Measurements from ENCODE around the gene CIT.

GRCh38 chr12:118160017-118160463, 24.1 kb downstream of the PEBP1 start:
- PRO-cap, 2 experiments = no peak in any of the 2 experiments
- RAMPAGE, long total RNA, 5 experiments = no peak in any of the 5 experiments

DNA sequence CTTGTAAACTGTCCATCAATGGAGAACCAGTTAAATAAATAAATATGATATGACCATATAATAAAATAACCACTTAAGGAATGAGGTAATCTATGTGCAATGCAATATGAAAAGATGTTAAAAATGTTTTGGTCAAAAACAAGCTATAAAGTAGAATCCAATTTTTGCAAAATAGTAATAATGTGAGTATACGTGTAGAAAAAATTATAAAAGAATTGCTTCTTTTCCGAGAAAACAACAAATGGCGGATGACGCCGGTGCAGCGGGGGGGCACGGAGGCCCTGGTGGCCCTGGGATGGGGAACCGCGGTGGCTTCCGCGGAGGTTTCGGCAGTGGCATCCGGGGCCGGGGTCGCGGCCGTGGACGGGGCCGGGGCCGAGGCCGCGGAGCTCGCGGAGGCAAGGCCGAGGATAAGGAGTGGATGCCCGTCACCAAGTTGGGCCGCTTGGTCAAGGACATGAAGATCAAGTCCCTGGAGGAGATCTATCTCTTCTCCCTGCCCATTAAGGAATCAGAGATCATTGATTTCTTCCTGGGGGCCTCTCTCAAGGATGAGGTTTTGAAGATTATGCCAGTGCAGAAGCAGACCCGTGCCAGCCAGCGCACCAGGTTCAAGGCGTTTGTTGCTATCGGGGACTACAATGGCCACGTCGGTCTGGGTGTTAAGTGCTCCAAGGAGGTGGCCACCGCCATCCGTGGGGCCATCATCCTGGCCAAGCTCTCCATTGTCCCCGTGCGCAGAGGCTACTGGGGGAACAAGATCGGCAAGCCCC, 110.1 kb downstream of the PEBP1 start:
- PRO-cap, 2 experiments = no peak in any of the 2 experiments
- RAMPAGE, long total RNA, 5 experiments = start-site peak on the plus strand in 2 of 5 experiments, centred at positions 242 to 456 of the sequence, 15 to 139 reads per replicate

GRCh38 chr12:118357149-118358124, 15.3 kb downstream of the TAOK3 start:
- PRO-cap, 2 experiments = no peak in any of the 2 experiments
- RAMPAGE, long total RNA, 5 experiments = no peak in any of the 5 experiments

- PRO-cap, 2 experiments = no peak in any of the 2 experiments
- RAMPAGE, long total RNA, 5 experiments = no peak in any of the 5 experiments
Observed at GRCh38 chr12:118359502-118359965, 13.2 kb downstream of the TAOK3 start.

GRCh38 chr12:118537343-118538152, 161.2 kb downstream of the SUDS3 start:
- PRO-cap, 2 experiments = no peak in any of the 2 experiments
- RAMPAGE, long total RNA, 5 experiments = no peak in any of the 5 experiments

GRCh38 chr12:118548376-118548788, 172.0 kb downstream of the SUDS3 start:
- PRO-cap, 2 experiments = no peak in any of the 2 experiments
- RAMPAGE, long total RNA, 5 experiments = no peak in any of the 5 experiments

- PRO-cap, 2 experiments = no peak in any of the 2 experiments
- RAMPAGE, long total RNA, 5 experiments = no peak in any of the 5 experiments
Observed at GRCh38 chr12:118980113-118980951, 1.0 kb upstream of the SRRM4 start.

GRCh38 chr12:119008523-119009603, 27.5 kb downstream of the SRRM4 start:
- PRO-cap, 2 experiments = no peak in any of the 2 experiments
- RAMPAGE, long total RNA, 5 experiments = no peak in any of the 5 experiments

DNA sequence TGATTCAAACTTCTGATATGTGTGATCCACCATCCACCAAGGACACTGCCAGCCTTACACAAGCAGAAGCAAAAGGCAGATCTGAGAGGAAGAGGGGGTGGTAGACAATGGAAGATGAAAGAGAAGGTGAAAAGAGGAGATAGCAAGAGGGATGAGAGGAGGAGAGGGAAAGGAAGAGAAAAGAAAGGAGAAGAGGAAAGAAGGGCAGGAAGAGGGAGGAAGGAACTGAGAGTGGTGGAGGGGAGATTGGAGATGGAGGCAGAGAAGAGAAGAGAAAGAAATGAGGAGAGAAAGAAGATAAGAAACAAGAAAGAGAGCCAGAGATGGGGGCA, 61.1 kb downstream of the SRRM4 start:
- PRO-cap, 2 experiments = no peak in any of the 2 experiments
- RAMPAGE, long total RNA, 5 experiments = no peak in any of the 5 experiments

DNA sequence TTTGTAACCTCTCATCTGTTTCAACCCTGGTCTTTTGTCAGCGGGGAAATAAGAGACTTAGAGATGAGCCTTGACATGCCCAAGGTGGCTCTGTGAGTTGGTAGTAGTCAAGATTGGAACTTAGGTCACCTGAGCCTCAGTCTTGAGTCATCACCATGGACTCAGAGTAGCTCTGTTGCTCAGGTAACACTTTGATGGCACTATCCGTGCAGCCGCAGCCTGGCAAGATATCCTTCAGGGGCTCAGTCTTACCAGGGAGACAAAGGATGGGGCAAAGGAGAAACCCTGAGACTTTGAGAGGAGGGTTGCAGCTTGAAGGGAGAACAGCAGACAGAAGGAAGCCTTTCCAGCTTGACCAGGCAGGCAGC, 62.6 kb upstream of the HSPB8 start:
- PRO-cap, 2 experiments = peak in 1 of 2 experiments; most common minus-strand start position 216 of the sequence (in 1)
- RAMPAGE, long total RNA, 5 experiments = no peak in any of the 5 experiments

GRCh38 chr12:119758426-119759058, 90.6 kb downstream of the PRKAB1 start:
- PRO-cap, 2 experiments = no peak in any of the 2 experiments
- RAMPAGE, long total RNA, 5 experiments = no peak in any of the 5 experiments

DNA sequence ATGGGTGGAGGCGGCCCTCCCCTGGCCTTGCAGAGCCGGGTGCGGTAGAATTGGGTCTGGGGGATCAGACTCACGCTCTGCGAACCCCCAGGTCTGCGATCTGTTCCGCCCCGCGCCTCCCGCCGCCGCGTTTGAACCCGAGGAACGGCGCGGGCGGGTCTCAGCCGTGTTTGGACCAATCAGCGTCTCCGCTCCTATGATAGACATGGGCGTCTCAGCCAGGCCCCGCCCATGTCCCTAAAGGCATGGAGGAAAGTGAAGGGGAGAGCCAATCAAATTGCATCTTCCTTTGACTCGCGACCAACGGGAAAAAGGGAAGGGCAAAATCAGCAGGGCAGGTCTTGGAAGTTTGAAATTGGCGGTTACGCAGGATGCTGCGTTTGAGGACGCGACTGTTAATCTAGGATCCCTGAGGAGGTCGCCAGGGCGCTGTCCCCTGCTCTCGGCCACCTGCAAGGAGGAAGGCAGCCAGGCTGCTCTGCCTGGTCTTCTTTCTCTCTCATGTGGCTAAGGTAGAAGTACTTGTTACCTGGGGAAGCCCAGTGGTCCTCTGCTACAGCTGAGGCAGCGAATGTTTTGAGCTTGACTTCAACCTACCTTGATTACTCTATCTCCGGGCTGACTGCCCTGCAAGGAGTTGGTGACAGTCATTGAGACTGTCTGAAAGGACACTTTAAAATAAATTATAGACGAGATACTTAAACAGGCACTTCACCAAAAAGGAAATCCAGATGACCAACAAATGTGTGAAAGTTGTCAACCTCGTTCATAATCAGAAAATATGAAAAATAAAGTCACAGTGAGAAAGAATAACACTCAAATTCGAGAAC, at the start of gene CIT:
Gene CIT, minus strand, starts transcription at position 146 of the 830 bp plus-strand sequence.
- PRO-cap, 2 experiments = peak in 1 of 2 experiments; most common minus-strand start position 133 of the sequence (in 1)
- RAMPAGE, long total RNA, 5 experiments = no peak in any of the 5 experiments

GRCh38 chr12:120010767-120011148, 21.7 kb downstream of the BICDL1 start:
- PRO-cap, 2 experiments = no peak in any of the 2 experiments
- RAMPAGE, long total RNA, 5 experiments = no peak in any of the 5 experiments

DNA sequence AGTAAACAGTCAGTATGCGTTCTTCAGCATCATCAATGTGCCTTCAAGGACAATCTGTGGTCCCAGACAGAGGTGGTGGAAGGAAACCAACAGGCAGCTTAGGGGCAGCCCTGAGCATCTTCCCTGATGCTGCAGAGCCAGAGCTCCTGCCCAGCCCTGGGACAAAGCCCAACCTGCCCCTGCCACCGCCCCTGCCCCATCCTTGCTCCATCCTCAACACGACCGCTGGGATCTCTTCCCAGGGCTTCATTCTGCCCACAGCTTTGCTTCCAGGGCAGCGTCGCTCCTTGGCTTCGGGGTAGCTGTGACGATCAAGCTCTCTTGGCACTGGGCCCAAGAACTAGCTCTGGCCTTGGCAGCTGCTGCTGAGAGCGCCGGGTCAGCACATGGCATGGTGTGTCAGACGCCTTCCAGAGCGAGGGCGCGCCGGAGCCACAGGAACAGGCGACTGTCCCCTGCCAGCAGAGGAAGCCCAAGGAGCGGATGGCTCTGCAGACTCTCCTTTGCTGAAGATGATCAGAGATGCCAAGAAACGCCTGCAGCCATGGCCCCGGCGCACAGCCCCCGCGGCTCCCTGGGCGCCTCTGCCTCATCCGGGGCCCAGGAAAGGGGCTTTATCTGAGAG, 16.0 kb downstream of the RAB35 start:
- PRO-cap, 2 experiments = no peak in any of the 2 experiments
- RAMPAGE, long total RNA, 5 experiments = no peak in any of the 5 experiments

- PRO-cap, 2 experiments = no peak in any of the 2 experiments
- RAMPAGE, long total RNA, 5 experiments = no peak in any of the 5 experiments
Observed at GRCh38 chr12:120119325-120119818, 2.8 kb upstream of the RAB35 start.

DNA sequence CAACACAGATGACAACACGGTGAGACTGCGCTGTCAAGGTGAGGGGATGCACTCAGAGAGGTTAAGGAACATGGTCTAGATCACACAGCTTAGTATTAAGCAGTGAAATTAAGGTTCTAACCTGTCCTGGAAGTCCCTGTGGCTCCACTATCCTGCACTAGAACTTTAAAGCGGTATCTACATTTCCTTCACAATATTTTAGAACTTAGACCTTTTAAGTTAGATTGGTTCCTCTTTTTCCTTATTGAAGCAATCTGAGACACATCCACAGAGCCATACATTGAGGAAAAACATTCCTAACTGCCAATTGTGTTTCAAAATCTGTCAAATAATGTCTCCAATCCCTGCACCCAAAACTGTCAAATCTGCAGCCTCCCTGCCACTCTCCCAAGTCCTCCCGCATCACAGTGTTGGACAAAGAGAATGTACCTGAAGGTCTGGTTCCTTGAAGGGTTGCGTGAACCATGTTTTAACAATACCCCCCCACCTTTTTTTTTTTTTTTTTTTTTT, 7.8 kb upstream of the RAB35 start:
- PRO-cap, 2 experiments = no peak in any of the 2 experiments
- RAMPAGE, long total RNA, 5 experiments = no peak in any of the 5 experiments

DNA sequence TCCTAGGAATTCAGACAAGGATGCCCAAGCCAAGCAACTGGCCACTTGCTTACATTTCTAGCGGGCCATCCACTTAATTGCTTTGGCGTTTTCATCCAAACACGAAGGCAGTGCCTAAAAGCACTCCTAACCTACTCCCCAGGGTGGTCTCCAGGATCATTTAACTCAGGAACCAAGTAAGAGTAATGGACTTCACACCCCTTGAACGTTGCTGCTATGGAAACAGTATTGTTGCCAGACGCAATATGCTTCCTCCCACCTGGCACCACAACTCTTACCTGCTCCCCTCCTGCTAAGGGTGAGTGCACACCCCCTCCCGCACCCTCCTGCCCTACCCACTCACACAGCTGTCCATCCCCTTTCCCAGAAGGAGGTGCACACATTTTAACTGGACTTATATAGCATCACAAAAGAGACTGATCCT, 23.6 kb upstream of the RAB35 start:
- PRO-cap, 2 experiments = no peak in any of the 2 experiments
- RAMPAGE, long total RNA, 5 experiments = no peak in any of the 5 experiments

DNA sequence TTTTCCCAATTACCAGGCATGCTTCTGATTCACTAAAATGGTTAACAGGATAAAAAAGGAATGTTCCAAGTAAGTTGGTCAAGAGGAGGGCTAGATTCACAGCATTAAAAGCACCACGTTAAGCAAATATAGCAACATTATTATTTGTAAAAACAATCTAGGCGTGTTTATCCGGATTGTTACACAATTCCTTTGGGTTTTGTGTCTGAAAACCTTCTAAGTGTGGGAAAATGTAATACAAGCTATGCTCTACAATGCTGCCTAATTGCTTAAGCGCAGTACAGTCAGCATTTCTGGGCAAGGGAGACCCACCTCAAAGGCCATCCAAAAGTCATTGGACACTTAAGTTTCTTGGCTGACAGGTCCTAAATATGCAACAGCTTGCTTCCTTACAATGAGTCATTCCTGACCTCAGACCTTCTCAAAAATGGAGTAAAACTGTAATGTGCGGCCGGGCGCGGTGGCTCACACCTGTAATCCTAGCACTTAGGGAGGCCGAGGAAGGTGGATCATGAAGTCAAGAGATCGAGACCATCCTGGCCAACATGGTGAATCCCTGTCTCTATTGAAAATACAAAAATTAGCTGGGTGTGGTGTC, 1.1 kb downstream of the RPLP0 start:
- PRO-cap, 2 experiments = peak in 1 of 2 experiments; most common plus-strand start position 424 of the sequence (in 1)
- RAMPAGE, long total RNA, 5 experiments = no peak in any of the 5 experiments

DNA sequence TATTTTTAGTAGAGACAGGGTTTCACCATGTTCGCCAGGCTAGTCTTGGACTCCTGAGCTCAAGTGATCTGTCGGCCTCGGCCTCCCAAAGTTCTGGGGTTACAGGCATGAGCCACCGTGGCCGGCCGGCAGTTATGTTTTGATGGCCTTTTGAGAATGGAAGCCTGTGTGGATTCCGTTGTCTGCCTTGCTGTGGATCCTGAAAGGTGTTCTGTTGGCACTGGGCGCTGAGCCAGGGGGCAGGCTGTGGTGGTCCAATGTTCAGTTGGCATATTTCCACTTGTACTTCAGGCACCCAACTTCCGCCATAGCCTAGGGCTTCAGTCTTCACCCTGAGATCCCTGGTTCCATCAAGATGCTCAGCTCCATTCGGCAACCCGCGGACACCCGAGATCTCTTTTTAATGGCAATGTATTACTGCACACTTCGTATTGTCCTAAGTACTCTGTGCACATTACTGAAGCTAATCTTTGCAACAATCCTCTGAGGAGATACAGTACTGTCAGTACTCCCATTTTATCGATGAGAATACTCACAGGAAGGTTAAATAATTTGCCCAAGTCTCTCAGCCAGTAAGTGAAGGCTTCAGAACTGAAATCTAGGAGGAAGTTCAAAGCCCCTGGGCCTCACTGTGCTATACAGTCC, 6.4 kb upstream of the RPLP0 start:
- PRO-cap, 2 experiments = no peak in any of the 2 experiments
- RAMPAGE, long total RNA, 5 experiments = no peak in any of the 5 experiments

DNA sequence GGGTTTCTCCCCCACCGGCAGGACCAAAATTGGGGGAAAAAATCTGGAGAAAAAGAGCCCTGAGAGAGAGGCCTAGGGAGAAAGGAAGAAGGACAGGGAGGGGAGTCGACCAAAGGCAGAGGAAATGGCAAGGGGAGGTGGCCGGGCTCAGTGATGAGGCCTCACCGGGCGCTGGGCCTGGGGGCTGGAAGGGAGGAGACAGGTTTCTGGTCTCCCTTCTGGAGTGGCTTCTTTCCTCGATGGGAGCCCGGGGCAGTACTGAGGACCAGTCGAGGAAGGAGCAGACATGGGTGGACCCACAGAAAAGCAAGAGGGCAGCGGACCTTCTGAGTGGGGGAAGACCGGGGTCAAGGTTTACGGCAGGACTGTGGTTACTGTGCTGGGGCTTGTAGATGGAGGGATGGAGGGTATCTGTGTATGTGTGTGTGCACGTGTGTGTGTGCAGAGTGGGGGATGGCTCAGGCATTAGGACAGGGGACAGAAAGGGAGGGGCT, 14.9 kb upstream of the RPLP0 start:
- PRO-cap, 2 experiments = no peak in any of the 2 experiments
- RAMPAGE, long total RNA, 5 experiments = start-site peak on the plus strand in 1 of 5 experiments, centred at position 117 of the sequence, 15 reads per replicate